Calu3 (cell line): ENCODE results near the genes CALD1 and TMEM140.

DNA sequence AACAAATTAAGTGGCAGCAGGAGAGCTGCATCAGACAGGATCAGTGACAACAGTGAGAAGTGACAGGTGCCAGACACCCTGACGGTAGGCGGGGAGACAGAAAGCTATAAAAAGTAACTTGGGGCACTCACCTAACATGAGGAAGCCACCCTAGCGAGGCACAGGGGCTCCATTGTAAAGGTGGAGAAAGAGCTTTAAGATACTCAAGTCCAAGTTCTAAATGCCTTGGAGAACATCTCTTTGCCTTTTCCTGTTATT lies 174.1 kb downstream of the PLXNA4 start:
- PRO-cap = no peak

DNA sequence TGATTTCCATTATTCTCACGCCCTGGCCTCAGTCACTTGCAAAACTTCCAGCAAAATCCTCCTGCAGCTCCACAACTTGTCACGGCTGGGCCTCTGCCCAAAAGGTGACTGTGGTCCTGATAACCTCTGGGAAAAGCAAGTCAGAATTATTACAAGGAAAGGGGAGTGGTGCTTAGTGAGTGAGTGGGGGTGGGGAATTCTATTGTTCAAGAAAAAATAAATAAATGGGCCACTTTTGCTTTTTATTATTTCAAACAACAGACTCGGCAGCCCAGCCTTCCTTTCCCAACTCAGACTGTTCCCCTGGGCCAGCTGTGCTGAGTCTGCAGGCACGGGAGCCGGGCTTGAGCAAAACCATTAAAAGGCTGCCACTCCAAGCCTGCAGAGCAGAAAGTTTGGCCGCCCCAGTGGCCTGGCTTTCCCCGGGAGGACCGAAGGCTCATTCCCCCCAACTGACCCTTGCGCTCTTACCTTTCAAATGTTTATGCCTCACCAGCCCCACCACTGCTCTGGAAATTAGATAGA lies 90.0 kb downstream of the PLXNA4 start:
- PRO-cap = no peak

DNA sequence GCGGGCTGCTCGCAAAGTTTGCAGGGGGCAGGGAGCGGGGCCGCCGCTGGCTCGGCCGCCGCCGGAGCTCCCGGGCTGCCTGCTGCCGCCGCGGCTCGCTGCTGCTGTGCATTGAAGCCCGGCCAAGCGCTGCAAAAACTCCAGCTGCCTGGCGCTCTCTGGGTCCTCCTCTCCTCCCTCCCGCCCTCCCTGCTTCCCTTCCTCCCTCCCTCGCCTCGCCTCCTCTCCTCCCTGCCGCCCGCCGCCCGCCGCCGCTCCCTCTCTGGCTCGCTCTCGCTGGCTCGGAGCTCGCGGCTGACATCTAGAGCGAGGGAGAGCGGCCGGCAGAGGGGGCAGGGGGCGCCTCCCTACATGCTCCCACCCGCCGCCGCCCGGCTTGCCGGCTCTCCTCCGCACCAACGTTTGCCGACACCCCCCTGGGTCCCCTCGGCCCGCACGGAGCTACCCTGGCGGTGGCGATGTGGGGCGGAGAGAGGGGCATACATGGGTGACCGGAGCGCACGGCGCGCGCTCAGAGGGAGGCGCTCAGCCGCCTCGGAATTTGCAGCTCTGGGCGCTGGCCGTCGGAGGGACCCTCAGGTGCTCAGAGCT lies 1.0 kb upstream of the PLXNA4 start:
- PRO-cap = no peak

GRCh38 chr7:132655419-132655879 lies 79.2 kb upstream of the PLXNA4 start:
- PRO-cap = no peak

- PRO-cap = no peak
Observed at GRCh38 chr7:132865233-132865831, 216.6 kb downstream of the CHCHD3 start.

- PRO-cap = no peak
Observed at GRCh38 chr7:133708694-133709343, 418.3 kb upstream of the LRGUK start.

- PRO-cap = no peak
Observed at GRCh38 chr7:133767675-133768329, 359.3 kb upstream of the LRGUK start.

DNA sequence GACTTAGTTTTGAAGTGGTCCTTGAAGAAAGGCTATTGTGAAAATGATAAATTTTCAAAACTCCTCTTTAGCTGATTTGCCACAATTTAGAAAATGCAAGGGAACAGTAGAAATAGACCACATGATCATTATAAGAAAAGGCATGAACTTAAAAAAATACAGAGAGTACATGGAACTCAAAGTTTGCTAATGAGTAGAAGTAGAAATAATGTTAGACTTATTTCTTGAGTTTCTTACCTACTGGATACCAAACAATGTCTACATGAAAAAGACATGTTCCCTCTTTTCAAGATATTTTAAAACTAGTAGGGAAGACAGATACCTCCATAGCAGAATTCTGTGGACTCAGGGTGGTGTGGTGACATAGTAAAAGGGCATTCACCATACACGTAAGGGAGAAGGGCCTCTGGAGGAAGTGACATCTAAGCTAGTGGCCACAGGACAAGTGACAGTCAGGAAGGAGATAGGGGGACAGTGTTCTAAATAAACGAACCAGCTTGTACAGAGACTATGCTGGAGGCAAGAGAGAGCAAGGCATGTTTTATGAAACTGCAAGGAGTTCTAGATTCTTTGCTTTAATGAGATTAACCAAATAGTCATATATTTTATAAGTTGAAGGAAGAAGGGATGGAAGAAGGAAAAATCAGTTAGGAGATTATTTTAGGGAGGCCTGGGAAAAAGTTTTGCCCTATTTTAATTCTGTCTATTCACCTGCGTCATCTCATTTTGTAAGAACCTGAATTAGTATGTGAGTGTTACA lies 321.7 kb upstream of the LRGUK start:
- PRO-cap = no peak

GRCh38 chr7:134316179-134316294 lies 693 bp downstream of the SLC35B4 start:
- PRO-cap = no peak

- PRO-cap = no peak
Observed at GRCh38 chr7:134445031-134445337, 13.9 kb downstream of the AKR1B1 start.

- PRO-cap = no peak
Observed at GRCh38 chr7:134690410-134691238, 44.0 kb downstream of the BPGM start.

- PRO-cap = no peak
Observed at GRCh38 chr7:134691920-134692506, 45.4 kb downstream of the BPGM start.

DNA sequence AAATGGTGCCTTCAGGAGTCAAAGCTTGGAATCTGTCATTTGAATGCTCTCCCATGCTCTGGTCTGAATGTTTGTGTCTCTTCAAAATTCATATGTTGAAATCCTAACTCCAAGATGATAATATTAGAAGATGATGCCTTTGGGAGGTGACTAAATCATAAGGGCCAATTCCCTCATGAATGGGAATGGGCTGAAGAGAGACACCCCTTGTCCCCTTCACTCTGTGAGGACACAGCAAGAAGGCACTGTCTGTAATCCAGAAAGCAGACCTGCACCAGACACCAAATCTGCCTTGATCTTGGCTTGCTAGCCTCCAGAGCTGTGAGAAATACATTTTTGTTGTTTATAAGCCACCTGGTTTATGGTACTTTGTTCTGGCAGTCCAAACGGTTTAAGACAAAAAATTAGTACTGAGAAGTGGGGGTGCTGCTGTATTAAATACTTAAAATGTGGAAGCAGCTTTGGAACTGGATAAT lies 33.3 kb upstream of the CALD1 start:
- PRO-cap = no peak

- PRO-cap = unidirectional peak, plus-strand start at chr7:134779637
Observed at GRCh38 chr7:134778994-134779991, at the start of gene CALD1. TSS of gene CALD1 (plus strand) at chr7:134779634.

DNA sequence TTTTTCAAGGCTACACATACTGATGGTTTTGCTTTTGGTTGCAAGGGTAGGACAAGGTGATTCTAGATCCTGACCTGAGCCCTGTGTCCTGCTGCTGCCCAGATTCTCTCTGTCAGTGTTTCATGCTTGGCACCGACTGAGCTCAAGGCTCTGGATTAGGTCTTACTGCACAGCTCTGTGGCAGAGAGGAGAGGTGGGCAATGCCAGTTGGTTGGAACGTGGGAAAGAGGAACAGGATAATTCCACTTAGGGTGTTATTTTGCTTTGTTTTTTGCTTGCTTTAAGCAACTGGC lies 55.7 kb downstream of the CALD1 start:
- PRO-cap = no peak

DNA sequence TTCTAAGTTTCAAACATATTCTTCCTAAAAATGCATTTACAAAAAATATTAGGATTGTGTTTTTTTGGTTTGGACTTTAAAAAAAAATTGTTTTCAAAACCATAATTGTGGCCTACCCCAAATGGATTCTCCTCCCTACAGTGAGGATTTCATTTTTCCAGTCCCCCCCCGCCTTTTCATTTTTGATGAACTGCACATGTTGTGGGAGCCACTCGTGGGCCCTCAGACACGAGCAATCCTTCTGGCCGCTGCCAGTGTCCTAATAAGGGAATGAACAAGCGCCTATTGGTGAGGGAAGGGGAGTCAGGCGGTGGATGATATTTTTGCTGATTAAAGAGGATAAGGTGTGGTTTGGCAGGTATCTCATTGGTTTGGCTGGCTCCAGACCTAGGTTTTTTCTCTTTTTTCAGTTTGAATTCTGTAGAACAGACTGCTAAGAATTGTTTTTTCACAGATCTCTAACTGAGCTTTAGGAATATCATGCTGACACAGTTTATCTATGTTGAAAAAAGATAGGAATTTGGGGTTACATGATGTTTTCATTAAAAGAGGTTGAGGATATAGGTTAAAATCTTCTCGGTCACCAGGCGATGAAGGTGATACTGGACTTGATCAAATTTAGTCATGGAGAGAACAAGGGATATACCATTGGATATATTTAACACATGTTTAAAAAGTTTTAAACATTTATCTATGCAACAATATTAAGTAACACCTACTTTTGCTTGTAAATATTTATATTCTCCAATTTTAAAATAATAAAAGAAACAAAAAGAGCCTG lies 78.5 kb upstream of the AGBL3 start:
- PRO-cap = no peak

- PRO-cap = no peak
Observed at GRCh38 chr7:134947094-134947933, 39.0 kb upstream of the AGBL3 start.

DNA sequence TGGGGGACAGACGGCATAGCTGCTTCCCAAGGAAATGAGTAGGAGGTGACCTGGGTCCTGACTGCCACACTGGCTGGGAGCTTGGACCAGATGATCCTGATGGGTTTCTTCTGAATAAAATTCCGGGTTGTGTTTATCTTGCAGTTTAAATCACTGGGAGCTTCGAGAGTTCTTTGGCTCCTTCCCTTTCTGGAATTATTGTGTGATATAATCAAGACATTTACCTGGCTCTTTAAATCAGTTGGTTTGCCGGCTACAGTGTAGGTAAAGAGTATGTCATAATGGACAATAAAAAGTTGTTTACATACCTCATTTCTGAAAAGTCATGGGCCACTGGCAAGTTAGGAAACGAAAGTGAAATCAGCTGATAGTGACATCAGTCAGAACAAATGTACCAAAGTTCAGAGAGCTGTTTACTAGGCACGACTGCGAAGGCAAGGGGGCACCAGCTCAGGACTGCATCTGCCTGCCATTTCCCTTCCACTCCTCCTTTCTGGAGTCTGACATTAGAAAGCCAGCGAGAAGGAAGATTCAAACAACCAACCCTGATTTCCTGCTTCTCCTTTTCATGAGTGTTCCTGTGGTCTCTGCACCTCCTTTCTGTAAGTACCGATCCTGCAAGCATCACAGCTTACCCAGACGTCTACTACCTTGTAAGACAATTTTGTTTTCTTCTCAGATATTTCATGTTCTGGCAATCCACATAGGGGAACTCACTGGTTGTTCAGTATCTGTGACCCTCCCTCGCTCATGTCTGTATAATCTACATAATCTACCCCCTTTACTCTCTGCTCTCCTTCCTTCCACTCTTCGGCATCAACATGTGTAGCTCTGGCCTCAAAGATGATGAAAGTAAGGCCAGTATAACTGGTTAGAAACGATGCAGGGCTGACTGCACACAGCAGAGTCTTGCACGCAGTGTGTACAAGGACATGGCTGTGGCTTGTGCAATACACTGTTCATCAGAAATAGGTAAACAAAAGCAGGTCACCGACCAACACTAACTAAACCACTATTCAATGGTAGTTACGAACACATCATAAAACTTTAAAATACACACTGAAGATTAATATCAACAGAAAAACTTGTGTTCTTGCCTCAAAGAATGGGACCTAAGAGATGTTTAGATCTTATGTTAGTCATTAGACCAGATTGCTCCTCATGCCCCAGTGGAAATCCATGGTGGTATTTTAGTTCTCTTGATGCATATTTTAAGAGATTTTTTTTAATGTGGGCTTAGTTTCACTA lies at the start of gene TMEM140:
TSS of gene TMEM140 (plus strand) at position 404 of the 1,248 bp plus-strand sequence.
- PRO-cap = bidirectional peak, plus-strand start at position 419 of the sequence, minus-strand start at position 275 of the sequence; bidirectional peak, plus-strand start at position 874 of the sequence, minus-strand start at position 848 of the sequence; unidirectional peak, minus-strand start at position 924 of the sequence

GRCh38 chr7:135161349-135161990 lies 9.0 kb downstream of the CYREN start:
- PRO-cap = no peak

DNA sequence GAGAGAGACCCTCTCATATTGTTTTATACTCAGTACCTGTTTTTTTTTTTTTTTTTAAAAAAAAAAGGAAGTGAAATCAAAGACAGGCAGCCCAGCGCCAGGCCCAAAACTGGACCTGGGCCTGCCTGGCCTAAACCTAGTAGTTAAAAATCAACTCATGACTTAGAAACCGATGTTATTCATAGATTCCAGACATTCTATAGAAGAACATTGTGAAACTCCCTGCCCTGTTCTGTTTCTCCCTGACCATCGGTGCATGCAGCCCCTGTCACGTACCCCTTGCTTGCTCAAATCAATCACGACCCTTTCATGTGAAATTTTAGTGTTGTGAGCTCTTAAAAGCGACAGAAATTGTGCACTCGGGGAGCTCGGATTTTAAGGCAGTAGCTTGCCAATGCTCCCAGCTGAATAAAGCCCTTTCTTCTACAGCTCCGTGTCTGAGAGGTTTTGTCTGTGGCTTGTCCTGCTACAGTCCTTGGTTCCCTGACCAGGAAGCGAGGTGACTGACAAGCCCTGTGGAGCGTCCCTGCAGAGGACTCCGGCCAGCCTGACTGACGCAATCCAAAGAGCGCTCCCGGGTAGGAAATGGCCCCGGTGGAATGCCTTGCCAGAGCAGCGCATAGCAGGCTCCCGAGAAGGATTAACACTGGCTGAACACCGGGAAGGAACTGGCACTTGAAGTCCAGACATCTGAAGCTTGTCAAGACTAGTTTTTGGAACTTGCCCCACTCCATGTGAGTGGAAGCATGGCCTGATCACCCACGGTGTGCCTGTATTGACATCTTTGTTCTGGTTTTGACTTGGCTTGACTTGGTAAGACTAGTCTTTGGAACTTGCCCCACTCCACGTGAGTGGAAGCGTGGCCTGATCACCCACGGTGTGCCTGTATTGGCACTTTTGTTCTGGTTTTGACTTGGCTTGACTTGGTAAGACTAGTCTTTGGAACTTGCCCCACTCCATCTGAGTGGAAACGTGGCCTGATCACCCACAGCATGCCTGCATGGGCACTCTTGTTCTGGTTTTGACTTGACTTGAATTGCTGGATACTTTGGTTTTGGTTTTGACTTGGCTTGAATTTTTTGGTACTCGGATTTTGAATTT lies 1.1 kb upstream of the CYREN start:
- PRO-cap = unidirectional peak, plus-strand start at position 243 of the sequence; bidirectional peak, plus-strand start at position 581 of the sequence, minus-strand start at position 488 of the sequence